Fallopian tube (tissue), 1 donor: ENCODE data around the gene ISCA1.

GRCh38 chr9:86282464-86283574 is at the start of gene ISCA1:
Gene ISCA1 (minus strand): TSS chr9:86282538.
- PRO-cap, result bidirectional peak, plus-strand start at chr9:86282666, minus-strand start at chr9:86282538

GRCh38 chr9:86368949-86369680 is 14.9 kb upstream of the TUT7 start:
- PRO-cap, result no peak

- PRO-cap, result no peak
Observed at GRCh38 chr9:86407019-86407638, 52.9 kb upstream of the TUT7 start.

GRCh38 chr9:87194413-87194881 is 247.1 kb upstream of the GAS1 start:
- PRO-cap, result no peak

GRCh38 chr9:87404469-87404721 is 93.3 kb upstream of the DAPK1 start:
- PRO-cap, result no peak

GRCh38 chr9:87464055-87464349 is 33.7 kb upstream of the DAPK1 start:
- PRO-cap, result no peak

GRCh38 chr9:88113573-88114184 is 24.6 kb downstream of the SPATA31C2 start:
- PRO-cap, result no peak

- PRO-cap, result no peak
Observed at GRCh38 chr9:88118846-88119152, 19.5 kb downstream of the SPATA31C2 start.

DNA sequence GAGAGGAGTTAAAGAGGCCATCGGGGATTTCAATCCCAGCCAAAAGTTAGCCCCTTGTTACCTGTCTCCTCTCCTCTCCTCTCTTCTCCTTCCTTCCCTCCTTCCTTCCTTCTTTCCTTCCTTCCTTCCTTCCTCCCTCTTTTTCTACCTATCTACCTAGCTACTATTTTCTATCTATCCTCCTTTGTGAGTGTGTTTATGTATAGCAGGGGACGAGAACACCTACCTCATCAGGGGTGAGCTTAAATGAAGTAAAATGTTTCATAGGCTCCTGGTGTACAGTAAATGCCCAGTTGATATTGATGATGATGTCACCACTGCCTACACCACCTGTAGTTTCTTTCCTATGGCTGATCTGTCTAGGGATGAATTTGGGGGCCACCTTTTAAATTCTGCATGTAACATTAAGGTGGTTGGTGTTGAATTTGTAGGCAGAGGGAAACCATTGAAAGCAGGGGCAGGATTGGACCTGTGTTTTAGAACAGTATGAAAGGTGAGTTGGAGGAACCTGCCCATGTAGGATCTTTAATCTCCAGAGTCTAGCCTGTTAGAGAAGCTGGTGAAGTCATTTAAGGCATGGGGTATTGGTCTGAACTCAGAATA is 4.4 kb downstream of the SPIN1 start:
- PRO-cap, result no peak

GRCh38 chr9:88604585-88605121 is 69.7 kb downstream of the NXNL2 start:
- PRO-cap, result no peak

GRCh38 chr9:88828053-88828563 is 163.2 kb upstream of the S1PR3 start:
- PRO-cap, result no peak

DNA sequence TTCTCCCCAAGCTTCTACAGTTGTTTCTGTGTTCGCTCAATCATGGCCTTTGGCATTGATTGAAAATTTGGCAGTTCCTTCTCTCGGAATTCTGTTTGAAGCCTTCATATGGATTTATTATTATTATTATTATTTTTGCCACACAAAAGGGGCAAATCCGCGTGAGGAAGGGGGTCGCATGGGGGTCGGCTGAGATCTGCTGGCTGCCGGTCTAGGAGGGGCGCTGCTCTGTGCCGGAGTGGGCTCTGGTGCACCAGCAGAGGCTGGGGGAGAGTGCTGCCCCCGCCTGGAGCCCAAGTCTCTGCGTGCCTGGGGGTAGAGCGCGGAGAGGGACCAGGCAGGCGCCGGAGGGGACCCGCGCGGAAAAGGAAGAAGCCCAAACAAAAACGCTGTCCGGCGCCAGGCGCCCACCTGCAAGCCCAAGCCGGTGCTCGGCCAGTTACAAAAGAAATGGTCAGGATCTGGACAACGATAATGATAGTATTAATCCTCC is 676 bp upstream of the S1PR3 start:
- PRO-cap, result no peak

GRCh38 chr9:89316989-89317690 is 1.2 kb upstream of the SECISBP2 start:
- PRO-cap, result no peak

DNA sequence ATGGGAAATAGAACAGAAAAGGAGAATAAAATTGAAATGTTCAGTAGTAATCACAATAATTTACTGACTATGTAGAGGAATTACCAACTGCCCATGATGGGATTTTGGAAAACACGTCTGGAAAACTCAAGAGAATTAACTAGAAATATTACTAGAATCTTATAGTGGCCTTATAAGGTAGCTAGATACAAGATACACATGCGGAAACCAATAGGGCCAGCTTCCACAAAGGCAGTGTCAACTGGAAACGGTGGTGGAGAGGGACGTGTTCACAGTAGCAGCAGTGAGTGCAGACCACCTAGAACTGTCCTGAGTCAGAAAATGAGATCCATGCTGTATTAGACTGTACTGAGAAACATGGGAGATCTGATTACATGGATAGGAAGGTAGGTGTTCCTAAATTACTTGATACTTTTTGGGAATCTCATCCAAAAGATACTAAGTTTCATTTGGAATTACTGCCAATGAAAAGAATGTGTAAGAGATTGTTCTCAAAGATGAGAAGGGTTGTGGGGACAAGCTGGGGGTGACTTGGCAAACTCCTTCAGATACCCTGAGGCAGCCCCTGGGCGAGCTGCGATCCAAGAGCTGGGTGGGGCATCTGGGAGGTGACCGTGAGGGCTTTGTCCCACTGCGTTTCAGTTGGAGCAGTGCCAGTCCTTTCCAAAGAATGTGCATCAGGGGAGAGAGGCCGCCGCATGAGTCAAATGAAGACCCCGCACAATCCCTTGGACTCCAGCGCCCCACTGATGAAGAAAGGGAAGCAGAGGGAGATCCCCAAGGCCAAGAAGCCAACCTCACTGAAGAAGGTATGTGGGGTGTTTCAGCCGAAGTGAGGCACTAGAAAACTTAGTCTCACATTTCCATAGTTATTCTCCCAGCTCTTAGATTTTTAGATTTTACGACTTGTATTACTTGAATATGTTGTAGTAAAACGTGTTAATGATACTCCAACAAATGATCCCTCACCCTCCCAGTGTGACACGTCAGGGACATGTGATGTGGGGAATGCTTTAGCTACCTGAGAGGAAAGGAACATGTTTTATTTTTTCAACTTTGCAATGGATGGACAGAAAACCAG is 28.3 kb downstream of the SECISBP2 start:
- PRO-cap, result no peak

DNA sequence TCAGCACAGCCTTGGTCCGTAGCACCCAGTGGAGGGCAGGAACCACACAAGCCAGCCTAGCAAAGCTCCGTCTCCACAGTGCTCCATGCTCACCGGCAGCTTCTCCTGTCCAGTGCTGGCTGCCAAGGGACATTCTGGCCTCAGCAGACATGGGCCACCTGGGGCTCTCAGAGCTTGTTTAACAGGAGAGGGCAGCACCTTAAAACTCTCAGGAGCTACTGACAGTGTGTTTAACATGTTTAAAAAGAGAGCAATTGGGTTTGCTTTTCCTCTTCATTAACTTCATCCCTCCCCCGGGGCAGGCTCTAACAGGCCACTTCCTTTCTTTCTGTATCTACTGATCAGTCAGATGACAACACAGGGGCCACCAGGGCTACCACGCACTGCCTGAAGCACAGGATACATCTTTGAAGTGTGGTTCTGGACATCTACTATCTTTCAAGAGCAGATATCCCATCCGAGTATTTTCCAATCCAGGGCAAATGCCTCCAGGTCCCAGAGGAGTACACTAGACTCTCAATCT is 57.1 kb downstream of the SECISBP2 start:
- PRO-cap, result no peak

DNA sequence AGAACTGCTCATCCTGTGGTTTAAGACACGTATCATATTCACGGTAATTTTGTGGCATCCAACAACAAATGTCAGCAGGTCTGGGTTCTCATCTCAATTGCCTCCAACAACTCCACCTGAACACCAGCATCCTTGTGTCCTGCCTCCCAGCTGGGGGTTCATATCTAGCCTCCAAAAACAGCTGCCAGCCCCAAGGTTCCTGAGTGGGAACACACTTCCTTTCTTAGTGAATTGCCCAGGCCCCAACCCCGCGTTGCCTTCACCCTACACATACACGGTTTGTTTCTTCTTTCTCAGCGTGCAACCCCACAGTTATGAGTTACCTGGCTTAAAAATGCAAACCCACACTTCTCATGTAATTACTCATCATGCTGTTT is 77.9 kb downstream of the SEMA4D start:
- PRO-cap, result no peak

DNA sequence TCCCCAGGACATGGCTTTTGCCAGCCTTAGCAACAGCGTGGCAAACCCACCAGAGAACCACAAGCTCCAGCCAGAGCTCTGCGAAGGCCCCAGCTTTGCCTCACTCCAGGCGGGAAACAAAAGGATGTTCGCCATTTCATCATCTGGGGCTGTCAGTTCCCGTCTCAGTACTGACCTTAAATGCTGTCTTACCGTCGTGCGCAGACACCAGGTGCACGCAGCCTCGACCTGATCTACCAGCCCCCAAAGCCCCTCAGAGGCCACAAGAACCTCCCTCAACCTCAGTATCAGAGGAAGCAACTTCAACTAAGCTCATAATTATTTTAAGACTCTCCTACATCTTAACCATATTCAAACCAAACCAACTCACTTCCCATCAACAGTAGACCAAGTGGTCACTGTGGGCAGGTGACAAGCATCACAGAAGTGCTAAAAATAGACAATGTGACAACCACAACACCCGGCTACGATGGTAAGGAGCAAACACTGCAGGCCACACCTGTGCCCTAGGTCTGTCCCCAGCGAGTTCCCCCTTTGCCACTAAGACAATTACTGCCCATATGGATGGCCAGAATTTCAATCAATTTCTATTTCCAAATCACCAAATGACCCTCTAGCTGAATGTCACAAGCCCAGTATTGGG is 71.3 kb downstream of the SEMA4D start:
- PRO-cap, result no peak

DNA sequence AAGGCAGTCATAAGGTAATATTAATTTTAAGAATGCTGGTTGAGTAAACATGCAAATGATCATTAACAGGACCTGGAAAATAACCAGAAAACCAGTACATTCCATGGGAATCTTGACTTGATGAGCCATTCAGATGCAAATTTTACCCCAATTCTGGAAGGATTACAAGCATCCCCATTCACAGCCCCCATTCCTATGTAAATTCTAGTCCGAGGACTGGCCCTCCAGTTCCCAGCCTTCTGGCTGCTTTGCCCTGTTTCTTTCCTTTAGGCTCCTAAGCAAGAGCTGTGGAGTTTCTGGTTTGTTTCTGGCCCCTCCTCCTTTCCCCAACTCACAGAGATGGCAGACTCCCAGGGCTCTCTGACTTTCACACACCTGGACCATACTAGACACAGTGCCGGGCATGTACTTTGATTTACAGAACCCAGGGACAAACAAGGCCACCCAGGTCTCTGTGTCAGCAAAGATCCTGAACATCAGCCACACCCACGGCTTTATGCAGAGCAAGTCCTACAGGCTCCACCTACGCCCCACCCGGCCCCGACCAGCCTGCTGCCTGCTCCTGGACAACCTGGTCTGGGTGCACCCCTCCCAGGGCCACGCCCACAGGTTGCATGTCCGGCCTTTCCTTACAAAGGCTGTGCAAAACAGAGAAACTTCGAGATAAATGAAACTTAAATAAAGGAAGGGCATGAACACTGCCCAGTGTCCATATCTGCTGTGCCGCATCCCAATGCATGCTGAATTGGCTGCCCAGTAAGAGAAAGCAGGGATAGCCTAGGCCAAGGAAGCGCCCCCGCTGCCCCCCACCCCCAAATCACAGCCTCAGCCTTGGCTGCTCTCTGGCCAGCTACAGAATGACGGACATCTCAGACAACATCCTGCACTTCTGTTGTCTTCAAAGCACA is 62.5 kb downstream of the SEMA4D start:
- PRO-cap, result no peak

- PRO-cap, result no peak
Observed at GRCh38 chr9:89442782-89443351, 55.0 kb downstream of the SEMA4D start.

- PRO-cap, result no peak
Observed at GRCh38 chr9:89466812-89467528, 30.9 kb downstream of the SEMA4D start.